Colon Carcinoma Metastatic in the Lung (tissue), 2 donors: Measurements from ENCODE around the genes JPH2, SEMG1, SYS1, WFDC6 and ZSWIM1.

GRCh38 chr20:44142332-44142766 is 44.6 kb downstream of the JPH2 start:
- PRO-cap, 2 experiments, result no peak in any of the 2 experiments

DNA sequence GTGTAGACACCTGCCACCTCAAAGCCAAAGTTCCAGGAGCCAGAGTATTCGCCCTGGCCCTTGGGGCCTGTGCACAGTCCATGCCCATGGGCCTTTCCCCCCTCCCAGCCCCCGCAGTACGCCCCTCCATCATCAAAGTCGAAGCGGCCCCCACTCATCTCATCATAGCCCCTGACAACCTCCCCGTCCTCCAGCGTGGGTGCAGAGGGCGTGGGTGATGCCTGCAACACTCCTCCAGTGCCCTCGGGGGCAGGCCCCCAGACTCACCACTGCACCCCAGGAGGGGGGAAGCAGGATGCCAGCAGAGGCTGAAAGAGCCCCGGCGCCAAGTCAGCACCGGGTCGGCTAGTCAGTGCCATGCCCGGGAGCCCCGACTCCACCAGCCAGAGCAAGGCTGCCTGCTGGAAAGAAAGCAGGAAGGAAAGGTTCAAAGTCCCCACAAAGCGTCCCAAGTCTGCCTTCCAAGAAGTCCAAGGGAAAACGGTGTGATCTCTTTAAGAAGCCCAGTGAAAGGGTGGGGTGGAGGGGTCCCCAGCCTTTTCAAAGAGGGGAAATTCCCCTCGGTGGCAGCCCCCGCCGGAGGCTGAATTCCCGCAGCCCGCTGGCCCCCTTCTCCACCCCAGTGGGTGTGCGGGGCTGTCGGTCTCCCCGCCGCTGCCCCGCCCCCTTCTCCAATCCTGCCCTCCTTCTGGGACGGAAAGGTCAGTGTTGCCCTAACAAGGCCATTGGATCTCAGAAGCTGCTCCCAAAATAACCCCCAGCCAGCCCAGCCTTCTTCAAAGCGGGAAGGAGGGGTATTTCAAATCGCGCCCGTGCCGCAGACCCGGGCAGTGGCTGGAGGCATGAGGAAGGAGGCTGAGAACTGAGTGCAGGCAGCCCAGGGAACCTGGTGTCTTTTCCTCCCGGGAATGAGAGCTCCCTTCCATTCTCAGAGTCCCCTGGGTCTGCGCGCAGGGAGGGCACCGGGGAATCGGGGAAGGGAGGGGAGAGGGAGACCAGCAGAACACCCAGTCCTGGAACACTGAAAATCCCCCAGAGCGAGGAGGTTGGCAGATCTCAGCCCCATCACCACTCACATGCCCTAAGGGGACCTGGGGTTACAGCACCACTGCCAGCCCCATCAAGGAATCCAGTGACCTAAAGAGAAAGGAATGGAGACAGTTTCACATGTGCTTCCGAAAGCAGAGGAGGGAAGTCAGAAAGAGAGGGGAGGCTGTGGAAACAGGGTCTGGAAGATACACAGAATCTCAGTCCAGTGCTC is at the start of gene JPH2:
JPH2 (minus strand) TSS at position 641 of the 1,261 bp plus-strand sequence.
- PRO-cap, 2 experiments, result peak in 1 of 2 experiments; most common minus-strand start position 630 of the sequence (in 1)

- PRO-cap, 2 experiments, result no peak in any of the 2 experiments
Measured at GRCh38 chr20:44188700-44189318, 1.8 kb upstream of the JPH2 start.

DNA sequence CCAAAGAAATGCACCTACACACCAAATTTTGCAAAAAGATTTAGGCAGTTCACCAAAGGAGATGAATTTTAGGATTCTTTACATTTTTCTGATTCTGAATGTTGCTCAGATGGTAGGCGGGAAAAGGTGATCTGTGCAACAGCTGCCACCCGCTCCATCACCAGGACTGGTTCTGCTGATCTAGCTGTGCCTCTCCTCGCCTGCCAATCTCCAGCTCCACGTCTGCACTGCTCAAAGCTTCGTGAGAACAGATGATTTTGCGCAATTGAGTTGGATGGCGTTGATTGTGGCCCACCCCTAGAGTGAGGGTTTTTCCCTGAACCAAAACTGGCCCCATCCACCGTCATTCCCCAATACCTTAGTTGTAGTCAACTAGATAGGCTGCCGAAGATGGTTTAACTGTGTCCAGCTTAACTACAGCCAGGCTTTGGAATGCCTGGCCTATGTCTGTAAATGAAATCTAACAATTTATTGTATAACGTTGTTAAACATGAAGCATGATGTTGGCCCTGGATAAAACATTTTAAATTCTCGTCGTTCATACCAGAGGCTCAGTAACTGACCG is 1.1 kb upstream of the OSER1 start:
- PRO-cap, 2 experiments, result peak in 1 of 2 experiments; most common minus-strand start position 168 of the sequence (in 1)

- PRO-cap, 2 experiments, result no peak in any of the 2 experiments
Measured at GRCh38 chr20:44401451-44402031, 46.0 kb downstream of the HNF4A start.

GRCh38 chr20:44442768-44443195 is 32.9 kb upstream of the TTPAL start:
- PRO-cap, 2 experiments, result peak in 1 of 2 experiments; most common plus-strand start chr20:44443059 (in 1)

GRCh38 chr20:44587669-44588115 is 5.3 kb downstream of the PKIG start:
- PRO-cap, 2 experiments, result no peak in any of the 2 experiments

DNA sequence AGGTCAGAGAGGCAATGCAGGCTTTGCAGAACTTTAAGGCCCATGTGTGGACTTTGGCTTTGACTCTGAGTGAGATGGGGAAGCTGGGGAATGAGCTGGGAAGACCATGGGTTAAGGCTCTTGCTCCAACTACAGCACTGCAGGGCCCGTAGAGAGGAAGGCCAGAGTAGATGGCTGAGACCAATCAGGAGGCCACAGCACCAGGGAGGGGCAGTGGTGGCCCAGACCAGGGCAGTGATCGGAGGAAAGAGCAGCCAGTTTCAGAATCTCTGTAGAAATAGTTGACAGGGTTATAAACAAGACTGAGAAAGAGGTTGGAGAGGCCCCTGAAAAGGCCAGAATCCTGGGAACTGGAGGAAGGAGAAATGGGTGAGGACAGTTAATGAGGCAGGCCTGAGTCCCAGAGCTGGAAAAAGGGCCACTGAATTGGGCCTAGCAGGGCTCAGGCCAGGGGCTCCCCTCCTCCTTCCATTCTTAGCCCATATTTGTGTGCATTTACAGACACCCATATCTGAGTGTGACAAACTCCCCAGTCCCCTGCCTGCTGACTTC is 18.0 kb downstream of the ADA start:
- PRO-cap, 2 experiments, result no peak in any of the 2 experiments

GRCh38 chr20:44746896-44747902 is 1.5 kb downstream of the KCNK15 start:
- PRO-cap, 2 experiments, result no peak in any of the 2 experiments

- PRO-cap, 2 experiments, result no peak in any of the 2 experiments
Measured at GRCh38 chr20:45206611-45207179, at the start of gene SEMG1. Gene SEMG1 (plus strand): TSS chr20:45207033.

DNA sequence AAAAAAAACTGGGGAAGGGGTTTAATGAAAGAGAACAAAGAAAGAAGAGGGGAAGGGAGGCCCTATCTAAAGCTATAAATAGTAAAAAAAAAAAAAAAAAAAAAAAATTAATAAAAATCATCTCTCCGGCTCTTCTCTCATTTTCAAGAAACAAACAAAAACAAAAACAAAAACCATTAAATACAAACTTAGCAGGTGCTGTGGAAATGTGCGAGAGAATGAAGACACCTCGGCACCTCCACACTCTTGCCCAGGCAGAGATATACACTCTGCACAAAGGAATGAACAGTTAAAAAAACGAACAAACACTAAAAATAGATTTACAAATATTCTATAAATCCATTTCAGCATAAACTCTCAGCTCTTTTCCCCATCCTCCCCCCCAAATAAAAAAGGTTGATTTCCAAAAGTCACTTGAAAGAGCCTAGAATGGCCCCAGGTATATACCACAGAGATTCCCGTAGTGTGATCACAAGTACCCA is 18.2 kb upstream of the MATN4 start:
- PRO-cap, 2 experiments, result no peak in any of the 2 experiments

DNA sequence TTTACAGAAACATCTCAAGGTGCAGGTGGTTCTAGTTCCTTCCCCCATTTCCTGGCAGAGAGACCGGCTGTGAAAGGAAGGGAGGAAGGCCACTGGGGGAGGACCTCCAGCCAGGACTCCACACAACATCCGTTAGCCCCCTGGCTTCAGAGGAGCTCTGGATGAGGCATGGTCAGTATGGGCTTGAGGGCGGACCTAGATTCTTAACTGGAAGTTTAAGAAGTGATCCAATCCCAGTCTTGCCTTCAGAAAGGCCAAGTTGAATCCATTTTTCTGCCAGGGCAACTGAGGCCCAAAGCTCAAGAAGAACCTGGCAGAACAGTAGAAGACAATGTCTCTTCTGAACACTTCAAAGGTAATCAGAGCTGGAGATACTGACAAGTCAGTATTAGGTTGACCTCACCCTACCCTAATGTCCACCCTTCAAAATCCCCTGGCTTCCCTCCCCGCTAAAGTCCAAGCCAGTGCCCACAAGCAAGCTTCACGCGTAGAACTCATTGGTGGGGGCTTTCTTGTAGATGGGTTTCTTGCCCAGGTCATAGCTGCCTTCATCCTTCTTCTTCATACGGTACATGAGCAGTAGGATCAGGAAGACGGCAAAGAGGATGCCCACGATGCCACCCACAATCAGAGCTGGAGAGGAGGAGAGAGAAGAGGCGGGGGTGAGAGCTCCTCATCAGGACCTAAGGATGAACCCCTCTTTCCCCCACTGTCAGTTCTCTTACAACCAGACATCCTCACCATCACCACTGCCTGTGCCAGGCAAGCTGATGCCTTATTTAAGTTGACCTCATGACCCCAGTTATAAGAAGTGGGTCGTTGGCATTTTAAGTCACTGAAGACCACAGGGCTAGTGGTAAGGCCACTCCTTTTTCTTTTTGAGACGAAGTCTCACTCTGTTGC is 18.9 kb upstream of the MATN4 start:
- PRO-cap, 2 experiments, result no peak in any of the 2 experiments

GRCh38 chr20:45330076-45330744 is 18.0 kb downstream of the SDC4 start:
- PRO-cap, 2 experiments, result no peak in any of the 2 experiments

DNA sequence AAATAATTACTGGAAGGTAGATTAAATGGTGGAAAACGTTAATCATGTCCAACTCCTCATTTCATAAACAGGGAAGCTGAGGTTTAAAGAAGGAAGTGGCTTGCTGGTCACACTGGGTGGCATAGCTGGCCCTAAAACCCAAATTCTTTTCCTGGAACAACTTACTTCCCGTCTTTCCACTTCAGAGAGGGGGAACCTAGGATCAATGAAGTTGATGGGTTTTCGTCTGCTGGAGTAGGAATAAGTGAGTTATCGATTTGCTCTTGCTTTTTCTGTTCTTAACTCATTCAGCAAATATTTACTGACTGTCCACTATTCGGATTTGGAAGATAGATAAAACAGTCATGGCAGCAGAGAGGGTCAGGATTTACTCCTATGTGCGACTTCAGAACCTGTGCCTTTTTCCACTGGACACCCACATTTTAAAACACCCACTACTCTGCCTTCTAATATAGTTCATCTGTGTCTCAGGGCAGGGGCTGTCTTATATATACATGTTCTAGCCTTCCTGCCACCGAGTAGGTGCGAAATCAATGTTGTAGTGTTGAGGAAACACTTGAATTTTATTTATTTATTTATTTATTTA is 1.1 kb upstream of the SYS1 start:
- PRO-cap, 2 experiments, result no peak in any of the 2 experiments

GRCh38 chr20:45362677-45363851 is at the start of gene SYS1:
Gene SYS1 (plus strand): TSS chr20:45363156.
- PRO-cap, 2 experiments, result peak in 2 of 2 experiments; most common plus-strand start chr20:45363183 (in 2); most common minus-strand start chr20:45363429 (in 2)

DNA sequence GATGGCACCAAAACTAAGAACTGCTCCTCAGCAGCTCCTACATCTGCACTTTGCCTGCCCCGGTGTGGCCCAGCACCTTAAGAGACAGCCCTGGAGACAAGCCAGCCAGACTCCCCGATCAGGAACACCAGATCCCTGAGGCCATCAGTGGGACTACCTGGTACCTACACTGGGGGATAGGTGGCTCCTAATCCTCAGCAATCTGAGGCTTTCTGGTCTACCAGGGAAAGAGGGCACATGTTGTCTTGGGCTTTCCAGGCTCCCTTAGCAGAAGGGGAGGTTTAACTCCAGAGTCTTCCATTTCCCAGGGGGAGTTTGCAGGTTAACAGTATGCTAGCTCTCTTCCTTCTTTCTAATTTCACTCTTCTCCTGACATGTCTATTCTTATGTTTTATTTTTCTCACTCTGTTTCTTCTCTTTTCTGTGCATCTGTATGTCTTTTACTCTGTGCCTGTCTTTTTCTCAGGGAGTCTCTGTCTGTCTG is at the start of gene WFDC6:
WFDC6 (minus strand) TSS at position 53 of the 484 bp plus-strand sequence.
- PRO-cap, 2 experiments, result no peak in any of the 2 experiments

- PRO-cap, 2 experiments, result peak in 2 of 2 experiments; most common minus-strand start chr20:45824209 (in 1)
Measured at GRCh38 chr20:45823939-45825113, 2.8 kb downstream of the TNNC2 start.

DNA sequence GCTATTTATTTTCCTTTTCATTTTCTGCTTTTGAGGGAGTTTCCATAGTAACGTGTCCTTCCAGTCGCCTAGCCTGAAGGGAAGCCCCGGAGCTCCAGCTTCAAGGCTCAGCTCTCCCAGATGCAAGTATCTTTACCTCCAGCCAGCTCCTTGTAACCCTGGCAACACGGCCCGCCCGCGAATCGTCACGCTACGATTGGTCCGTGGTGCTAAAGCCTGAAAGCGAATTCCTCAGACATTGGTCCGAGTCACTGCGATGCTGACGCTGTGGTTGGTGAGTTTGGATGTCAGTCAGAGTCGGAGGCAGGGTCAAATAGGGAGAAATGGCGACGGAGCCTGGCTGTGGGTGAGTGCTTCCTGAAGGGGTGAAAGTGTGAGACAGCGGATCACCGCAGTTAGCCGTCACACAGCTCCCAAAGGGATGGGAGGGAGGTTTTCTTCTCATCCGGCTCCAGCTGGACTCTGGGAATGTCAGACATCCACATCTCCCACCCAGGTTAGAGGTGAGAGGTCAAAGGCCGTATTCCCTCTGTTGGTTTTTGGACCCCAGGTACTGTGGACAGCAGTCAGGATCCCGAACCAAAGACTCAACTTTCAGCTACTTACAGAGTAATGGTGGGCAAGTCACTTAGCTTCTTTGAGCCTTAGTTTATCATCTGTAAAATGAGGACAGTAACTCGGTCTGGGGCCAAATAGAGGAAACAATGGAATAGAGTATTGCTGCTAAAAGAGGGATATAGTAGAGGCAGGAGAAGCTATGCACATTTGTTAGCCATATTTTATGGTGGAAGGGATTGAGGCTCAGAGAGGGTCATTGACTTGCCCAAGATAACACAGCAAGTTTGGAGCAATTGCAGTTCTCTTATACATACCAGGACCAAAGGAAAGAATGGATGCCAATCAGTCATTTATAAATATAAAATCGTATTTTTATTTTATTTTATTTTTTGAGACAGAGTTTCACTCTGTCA is at the start of gene ZSWIM1:
ZSWIM1 (plus strand) TSS at position 312 of the 971 bp plus-strand sequence.
- PRO-cap, 2 experiments, result peak in 2 of 2 experiments; most common plus-strand start position 312 of the sequence (in 1); most common minus-strand start position 102 of the sequence (in 2)

DNA sequence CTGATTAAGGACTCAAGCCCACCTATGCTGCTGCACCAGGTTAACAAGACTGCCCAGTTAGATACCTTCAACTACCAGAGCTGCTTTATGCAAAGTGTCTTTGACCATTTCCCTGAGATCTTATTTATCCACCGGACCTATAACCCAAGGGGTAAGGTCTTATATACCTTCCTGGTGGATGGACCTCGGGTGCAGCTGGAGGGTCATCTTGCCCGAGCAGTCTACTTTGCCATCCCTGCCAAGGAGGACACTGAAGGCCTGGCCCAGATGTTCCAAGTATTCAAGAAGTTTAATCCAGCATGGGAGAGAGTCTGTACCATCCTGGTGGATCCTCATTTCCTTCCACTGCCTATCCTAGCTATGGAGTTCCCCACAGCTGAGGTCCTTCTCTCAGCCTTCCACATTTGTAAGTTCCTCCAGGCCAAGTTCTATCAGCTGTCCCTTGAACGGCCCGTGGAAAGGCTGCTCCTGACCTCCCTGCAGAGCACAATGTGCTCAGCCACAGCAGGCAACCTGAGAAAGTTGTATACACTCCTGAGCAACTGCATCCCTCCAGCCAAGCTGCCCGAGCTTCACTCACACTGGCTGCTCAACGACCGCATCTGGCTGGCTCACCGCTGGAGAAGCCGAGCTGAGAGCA is 1.8 kb downstream of the ZSWIM1 start:
- PRO-cap, 2 experiments, result no peak in any of the 2 experiments

- PRO-cap, 2 experiments, result peak in 2 of 2 experiments; most common plus-strand start chr20:45911184 (in 2); most common minus-strand start chr20:45910906 (in 1)
Measured at GRCh38 chr20:45910566-45911528, 1.1 kb downstream of the PLTP start.